Placental epithelial cell (primary cell): ENCODE measurements around the gene STXBP1.

GRCh38 chr9:125915549-125915963 is 168.4 kb downstream of the PBX3 start:
- CAGE, long polyA plus RNA, result no peak

- CAGE, long polyA plus RNA, result no peak
Measured at GRCh38 chr9:126309492-126309767, 17.2 kb upstream of the MVB12B start.

DNA sequence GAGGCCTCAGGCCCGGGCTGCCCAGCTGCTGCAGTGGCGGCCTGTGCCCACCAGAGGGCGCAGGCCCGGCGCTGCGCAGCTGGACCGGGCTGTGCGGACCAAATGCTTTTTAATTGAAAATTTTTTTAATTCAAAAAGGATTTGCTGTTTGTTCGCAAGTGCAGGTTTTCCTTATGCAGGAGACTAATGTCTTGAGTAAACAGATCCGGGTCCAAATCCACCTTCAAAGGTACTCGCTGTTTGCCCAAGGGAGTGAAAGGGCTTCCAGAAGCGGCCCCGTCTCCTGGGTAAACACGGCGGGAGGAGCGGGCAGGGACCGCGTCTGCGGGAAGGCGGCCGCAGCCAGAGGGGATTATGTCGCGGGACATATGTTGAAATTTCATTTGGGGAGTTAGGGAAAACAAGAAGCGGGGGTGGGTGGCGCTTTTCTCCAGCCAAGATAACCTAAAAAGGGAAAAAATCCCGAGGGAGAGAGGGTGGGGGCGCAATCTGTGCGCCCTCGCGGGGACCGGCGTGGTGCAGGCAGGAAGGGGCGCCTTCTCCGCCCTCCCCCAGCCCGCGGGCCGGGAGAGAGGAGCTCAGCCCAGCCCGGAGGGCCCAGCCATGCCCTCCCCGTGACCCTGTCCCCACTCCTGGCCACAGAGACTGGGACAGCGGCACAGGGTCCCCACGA is 114.3 kb upstream of the LMX1B start:
- CAGE, long polyA plus RNA, result no peak

DNA sequence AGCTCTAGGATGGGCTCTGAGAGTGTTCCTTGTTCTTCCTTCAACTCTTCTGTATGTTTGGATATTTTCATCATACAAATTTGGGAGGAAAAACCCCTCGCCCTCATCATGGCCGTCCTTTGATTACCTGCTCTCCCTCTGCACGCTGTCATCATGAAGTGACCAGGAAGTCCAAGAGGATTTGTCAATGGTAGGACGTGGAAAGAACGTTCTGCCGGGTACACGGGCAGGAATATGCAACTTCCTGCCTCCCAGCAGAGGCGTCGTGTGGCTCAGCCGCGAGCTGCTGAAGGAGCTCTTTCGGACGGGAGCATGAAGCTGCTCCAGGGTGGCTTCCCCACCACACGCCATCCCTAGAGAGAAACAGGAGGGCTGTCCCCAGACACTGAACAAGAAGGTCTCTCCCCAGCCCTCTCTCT is 88.4 kb upstream of the LMX1B start:
- CAGE, long polyA plus RNA, result no peak

- CAGE, long polyA plus RNA, result no peak
Measured at GRCh38 chr9:126597244-126597613, 16.5 kb upstream of the LMX1B start.

DNA sequence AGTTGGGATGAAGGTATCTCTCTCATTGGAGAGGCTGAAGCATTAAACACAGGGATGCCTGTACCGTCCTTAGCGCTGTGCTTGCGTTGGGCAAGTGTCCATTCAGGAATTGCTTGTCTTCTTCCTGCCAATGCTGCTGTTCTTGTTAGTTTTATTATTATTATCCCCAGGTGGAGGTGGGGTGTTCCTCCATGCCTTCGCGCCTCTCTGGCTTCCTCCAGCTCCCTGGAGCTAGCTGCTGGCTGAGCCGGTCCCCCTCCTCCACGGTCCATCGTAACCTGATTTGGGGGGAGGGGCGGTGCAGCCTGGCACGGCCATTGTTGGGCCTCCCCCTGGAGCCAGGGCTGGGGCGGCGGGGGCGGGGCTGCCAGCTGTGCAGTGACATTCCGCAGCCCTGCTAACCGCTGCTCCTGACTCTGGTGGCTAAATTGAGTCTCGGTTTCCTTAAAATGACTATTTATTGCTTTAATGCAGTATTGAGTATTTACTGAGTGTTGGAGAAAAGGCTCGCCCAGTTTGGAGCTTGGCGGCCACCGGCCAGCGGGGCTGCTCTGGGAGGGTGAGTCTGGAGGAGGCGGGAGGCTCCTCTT is 51.3 kb downstream of the LMX1B start:
- CAGE, long polyA plus RNA, result no peak

DNA sequence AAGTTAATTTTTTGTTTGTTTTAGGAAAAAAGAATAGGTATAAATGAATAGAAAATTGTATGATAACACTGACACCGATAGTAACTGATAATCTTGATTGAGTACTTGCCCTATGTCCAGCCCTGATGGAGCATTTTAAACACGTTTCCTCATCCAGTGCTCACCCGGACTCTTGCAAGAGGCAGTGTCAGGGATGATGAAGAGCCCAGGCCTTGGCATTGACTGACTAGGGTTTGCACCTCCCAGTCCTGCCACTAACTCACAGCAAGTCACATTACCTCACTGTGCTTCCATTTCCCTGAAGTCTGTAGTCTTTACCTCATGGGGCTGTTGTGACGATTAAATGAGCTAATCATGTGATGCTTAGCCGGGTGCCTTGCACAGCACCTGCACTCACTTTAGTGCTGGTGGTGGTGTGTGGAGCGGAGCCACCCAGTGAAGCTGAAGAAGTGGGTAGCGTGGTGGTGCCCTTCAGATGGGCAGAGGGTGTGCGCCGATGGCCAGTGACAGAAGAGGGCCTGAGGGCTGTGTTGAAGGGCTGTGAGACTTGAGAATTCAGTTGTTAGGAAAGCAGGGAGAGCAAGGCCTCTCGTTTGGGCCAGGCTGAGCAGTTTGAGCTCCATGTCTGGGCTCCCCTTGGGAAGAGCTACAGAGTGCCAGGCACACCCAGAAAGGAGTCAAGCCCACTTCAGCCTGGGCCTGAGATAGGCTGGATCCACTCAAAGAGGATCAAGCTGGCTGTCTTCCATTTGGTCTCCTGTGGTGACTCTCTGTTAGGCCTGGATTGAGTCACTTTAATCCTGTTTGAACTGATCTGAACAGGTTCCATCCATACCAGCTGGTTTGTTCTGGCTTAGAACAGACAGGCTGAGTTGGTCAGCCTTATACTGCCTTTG is 42.4 kb downstream of the RALGPS1 start:
- CAGE, long polyA plus RNA, result no peak

DNA sequence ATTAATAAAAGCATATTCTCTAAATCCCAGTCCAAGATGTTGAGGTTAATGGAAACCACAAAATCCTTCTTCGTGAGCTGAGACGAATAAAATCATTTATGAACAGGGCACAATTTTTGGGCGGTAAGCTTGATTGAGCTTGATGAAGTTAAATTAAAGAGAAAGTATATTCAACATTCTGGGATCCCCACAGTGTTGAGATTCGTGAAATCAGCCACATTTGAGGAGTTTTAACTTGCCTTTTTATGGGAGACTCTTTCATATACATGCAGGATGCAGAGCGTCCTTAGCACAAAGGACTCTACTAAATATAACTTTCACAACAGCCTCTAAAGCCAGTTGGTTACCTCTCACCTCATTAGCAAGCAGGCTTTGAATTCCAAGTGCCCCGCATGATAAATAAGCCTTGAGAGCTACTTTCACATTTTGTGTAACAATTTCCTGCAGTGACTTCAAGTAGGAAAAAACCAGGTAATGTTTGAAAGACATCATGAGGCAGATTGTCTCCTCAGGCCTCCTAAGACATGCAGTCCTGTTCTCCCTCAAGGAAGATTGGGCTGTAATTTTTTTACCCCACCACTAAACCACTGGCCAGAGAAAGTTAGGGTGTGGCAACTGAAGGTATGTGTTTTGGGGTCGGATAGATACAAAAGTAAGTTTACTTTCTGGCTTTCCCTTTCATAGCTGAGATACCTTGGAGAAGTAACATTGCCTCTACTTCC is 50.5 kb downstream of the RALGPS1 start:
- CAGE, long polyA plus RNA, result no peak

GRCh38 chr9:127090536-127091200 is 31.8 kb downstream of the ANGPTL2 start:
- CAGE, long polyA plus RNA, result no peak

GRCh38 chr9:127154629-127155183 is 32.3 kb upstream of the ANGPTL2 start:
- CAGE, long polyA plus RNA, result no peak

DNA sequence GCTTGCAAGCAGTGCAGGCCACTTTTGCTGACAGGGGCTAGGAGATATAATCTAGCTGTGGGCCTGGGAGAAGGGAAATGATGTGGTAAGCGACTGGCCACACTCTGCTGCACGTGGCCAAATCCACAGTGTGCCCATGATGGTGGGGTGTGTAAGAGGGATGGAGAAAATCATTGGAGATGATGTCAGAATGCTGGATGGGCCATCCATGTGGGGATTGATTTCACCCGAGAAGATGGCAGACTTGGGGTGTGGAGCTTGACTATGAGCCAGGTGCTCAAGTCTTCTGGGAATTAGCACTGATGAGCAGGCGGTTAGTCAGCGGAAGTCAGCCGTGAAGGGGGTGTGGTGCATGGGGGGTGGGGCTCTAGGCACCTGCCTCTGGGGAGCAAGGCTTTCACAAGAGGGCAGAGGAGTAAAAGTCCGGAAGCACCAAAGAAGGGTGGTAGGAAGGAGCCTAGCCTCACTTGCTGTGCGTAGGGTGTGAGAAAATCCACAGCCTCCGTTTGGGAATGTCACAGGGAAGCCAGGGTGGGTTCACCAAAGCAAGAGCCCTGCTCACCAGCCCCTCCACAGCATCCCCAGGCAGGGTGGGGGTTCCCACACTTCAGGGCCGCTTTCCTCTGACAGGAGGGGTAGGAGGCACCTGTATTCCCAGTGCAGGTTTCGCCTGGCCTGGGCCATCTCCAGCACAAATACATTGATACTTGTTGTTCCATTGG is 44.4 kb upstream of the ANGPTL2 start:
- CAGE, long polyA plus RNA, result no peak

GRCh38 chr9:127403156-127403603 is 6.2 kb downstream of the SLC2A8 start:
- CAGE, long polyA plus RNA, result no peak

DNA sequence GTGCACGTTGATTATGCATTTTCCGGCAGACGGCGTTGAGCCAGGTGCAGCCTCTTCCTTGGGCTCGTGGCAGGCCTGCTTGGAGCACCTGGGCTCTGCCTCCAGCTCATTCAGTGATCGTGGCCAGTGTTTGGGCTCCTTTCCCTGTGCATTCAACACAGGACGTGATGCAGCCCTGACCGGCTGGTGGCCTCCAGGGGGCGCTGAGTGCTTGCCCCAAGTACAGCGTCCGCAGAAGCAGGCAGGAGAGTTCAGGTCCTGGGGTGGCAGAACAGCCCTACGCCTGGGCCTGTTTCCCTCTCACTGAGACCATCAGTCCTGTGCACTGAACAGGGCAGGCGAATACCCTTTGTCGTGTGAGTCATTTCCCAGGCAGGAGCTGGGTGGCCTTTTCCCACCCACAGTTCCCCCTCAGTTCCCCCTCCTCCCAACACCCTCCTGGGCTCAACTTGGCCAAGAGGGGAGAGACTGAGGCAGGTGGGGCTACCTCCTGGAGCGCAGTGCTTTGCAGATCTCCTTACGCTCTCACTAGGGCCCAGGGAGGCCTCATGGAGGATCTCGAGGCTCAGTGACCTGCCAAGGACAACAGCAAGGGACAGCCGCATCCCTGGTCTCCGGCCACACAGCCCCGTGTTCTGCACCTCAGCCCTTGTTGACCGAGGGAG is 52.8 kb downstream of the LRSAM1 start:
- CAGE, long polyA plus RNA, result no peak

DNA sequence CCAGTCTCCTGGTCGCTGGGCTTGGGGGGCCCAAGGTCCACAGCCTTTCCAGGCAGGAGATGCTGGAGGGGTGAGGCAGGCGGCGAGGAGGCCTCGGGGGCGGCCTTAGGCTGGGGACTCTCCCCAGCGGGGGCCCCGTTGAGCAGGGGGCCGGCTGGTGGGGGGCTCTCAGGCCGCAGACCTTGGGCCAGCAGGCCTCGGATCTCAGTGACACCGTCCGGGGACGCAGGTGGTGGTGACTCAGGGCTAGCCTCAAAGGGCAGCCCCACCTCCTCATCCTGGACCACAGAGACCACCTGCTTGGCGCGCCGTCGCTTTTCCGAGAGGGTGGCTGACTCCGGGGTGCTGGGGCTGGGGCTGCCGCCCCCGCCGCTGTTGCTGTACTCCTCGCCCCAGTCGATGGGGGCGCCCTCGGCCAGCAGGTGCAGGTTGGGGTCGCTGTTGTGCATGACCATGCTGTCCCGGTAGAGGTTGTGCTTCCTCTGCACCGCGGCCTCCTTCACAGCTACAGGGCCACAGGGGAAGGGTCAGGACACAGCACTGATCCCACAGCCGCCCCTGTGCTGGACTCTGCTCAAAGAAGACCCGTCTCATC is 55.7 kb downstream of the LRSAM1 start:
- CAGE, long polyA plus RNA, result no peak

DNA sequence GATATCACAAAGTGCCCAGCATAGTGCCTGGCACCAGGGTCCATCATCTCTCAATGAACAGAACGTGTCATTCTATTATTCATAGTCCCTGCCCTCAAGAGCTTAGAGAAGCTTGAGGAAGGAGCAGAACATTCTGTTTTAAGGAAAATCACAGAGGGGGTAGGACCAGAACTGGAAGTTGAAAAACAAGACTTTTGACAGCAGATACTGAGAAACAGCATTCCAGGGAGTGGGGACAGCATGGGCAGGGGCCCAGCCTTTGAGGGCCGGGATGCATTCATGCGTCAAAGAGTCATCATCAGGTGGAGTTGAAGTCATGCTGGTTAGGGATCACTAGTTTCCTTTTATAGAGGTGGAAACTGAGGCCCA is 1.6 kb upstream of the NIBAN2 start:
- CAGE, long polyA plus RNA, result no peak

DNA sequence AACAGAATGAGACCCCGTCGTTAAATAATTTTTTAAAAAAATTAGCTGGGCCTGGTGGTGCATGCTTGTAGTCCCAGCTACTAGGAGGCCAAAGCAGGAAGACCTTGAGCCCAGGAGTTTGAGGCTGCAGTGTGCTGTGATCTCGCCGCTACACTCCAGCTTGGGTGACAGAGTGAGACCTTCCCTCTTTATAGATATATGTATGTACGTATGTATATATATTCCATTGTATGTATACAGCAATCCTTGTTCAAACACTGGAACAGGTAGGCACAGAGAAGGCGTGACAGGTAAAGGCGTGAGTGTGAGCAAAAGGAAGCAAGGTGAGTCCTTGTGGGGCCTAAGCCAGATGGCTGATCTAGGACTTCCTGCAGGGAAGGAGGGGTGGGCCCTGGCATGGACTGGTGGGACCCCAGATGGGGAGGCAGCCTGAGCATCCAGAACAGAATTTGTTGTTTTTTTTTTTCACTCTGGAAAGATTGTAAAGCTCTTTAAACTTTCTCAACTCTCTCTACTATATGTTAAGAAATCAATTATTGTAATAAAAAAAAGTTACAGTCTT is 4.1 kb upstream of the NIBAN2 start:
- CAGE, long polyA plus RNA, result no peak

DNA sequence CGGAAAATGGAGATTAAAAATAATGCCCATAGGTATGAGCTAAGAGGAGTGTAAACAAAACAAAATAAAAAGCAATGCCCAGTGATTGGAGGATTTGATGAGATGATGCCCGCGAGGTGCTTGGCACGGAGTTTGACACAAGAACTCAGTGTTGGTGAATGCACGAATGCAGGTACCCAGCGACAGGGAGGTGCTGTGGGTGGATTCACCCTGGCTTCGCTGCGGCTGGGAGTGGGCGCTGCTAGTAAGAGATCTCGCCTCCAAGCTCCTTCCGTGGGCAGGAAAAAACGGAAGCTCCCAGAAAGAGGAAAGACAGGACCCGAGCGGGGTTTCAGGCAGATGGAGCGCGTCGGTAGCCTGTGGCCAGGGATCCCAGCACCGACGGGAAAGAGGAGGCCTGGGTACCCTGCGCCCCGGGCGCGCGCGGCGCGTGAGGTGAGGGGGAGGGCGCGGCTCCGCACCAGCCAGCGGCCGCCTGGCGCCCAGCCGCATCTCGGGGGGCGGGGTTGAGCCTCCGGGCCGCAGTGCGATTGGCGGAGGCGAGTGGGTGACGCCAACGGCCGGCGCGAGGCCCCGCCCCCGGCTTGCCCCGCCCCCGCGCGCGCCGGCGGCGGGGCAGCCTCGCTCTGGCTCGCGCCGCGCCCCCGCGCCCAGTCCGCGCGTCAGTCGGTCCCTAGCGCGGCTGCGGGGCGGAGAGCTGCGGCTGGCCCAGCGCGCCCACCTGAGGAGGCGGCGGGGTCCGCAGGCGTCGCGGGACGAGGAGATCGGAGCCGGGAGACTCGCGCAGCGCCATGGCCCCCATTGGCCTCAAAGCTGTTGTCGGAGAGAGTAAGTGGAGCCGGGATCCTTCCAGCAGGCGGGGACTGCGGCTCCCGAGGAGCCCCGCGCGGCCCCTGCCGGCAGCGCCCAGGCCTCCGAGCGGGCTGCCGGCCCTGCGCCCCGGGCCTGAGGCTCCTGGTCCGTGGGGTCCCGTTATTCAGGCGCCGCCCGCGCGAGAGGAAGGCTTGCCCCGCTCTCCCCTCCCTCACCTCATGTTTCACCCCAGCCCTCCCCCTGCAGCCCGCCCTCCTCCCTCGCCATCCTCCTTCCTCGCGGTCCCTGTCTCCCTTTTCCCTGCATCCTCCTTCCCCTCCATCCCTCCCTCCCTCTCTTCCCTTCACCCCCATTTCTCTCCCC is at the start of gene STXBP1:
TSS of gene STXBP1 (plus strand) at position 665 of the 1,176 bp plus-strand sequence.
- CAGE, long polyA plus RNA, result no peak

GRCh38 chr9:127661328-127661902 is 45.4 kb upstream of the CFAP157 start:
- CAGE, long polyA plus RNA, result no peak

DNA sequence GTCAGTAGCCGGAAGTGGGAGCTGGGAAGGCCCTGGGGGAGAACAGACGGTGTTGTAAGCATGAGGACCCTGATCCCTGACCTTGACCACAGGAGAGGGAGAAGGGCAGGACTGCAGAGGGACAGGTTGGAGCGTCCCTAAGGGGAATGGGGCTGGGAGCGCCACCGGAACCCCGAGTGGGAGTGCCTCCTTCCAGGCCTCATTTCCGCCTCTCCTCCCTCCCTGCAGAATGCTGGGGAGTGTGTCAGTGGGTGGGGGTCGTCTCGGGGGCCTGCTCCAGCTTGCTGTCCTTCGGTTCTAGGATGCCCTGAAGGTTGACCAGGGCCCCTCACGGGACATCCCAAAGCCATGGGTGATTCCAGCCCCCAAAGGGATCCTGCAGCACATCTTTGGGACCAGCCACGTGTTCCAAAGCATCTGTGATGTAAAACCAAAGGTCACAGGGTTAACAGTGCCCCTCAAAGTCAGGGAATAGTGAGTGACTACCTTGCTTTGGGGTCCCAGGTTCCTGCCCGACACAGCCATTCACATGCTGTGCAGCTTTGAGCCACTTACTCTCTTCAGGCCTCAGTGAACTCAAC is 754 bp downstream of the TTC16 start:
- CAGE, long polyA plus RNA, result no peak

DNA sequence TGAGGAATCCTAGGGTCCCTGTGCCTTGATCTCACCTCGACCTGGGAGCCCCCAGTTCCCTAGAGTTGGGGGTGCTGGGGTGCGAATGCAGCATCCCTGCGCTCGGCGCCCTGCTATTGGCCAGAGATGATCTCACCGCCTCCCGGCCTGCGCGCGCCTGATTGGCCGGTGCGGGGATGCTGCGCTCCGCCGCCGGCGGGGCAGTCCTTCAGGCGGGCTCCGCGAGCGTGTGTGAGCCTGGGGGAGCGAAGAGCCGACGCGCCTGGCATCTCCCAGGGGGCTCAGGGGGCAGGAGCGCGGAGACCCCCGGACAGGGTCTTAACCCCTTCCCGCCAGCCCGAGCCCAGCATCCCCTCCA is 18.9 kb upstream of the TOR2A start:
- CAGE, long polyA plus RNA, result no peak